ENCODE data around the genes TCAF2, OR2F1, OR2A5, OR2A25 and C7orf33.

GRCh38 chr7:143384937-143385356, 3.8 kb downstream of the ZYX start:
- PRO-cap = no peak

GRCh38 chr7:143385851-143386635, 4.9 kb downstream of the ZYX start:
- PRO-cap = no peak

DNA sequence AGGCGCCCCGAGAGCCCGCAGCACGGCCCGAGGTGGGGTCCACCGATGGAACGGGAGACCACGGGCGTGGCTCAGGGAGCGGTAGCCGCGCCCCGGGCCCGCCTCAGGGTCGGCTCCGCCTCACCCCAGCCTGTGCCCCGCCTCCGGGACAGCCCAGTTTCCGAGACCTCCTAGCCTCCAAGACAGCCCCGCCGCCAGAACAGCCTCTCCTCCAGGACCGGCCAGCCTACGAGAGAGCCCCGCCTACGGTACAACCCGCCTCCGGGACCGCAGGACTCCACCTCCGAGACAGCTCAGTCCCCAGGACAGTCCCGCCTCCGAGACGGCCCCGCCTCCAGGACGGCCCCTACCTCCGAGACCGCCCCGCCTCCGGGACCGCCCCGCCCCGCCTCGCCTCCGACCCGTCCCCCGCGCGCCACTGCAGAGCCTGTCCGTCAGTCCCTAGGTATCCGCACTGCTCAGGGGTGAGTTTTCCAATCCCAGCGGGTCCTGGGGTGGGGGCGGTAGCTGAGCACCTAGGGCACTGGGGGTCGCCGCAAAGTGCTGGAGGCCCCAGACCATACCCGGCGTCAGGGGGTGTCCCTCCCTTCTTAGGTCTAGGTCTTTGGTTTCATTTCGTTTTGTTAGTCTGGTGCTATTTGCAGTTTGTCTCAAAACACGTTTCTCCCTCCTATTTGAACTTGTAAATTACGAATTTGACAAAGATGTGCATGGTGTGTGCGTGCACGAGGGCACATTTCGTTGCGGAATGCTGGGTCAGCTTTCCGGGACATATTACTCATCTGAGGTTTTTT, at the start of gene TCAF2:
TSS of gene TCAF2 (plus strand) at position 418 of the 794 bp plus-strand sequence.
- PRO-cap = no peak

DNA sequence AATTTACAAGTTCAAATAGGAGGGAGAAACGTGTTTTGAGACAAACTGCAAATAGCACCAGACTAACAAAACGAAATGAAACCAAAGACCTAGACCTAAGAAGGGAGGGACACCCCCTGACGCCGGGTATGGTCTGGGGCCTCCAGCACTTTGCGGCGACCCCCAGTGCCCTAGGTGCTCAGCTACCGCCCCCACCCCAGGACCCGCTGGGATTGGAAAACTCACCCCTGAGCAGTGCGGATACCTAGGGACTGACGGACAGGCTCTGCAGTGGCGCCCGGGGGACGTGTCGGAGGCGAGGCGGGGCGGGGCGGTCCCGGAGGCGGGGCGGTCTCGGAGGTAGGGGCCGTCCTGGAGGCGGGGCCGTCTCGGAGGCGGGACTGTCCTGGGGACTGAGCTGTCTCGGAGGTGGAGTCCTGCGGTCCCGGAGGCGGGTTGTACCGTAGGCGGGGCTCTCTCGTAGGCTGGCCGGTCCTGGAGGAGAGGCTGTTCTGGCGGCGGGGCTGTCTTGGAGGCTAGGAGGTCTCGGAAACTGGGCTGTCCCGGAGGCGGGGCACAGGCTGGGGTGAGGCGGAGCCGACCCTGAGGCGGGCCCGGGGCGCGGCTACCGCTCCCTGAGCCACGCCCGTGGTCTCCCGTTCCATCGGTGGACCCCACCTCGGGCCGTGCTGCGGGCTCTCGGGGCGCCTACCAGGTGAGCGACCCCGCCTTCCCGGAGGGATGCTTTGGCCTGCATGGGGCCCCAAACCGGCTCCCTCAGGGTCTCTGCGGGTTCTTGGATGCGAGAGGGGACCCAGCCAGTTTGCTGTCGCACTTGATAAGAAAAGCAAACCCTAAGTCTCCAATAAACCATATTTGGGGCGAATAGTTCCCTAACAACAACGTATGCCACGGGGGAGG, 65.3 kb downstream of the TCAF1 start:
- PRO-cap = unidirectional peak, minus-strand start at position 291 of the sequence

GRCh38 chr7:143954465-143955075, at the start of gene OR2F1:
OR2F1 (plus strand) TSS chr7:143954844.
- PRO-cap = no peak

GRCh38 chr7:144048770-144049053, at the start of gene OR2A5:
OR2A5 (plus strand) TSS chr7:144048948.
- PRO-cap = no peak

GRCh38 chr7:144069505-144070057, at the start of gene OR2A25:
OR2A25 (plus strand) TSS chr7:144069811.
- PRO-cap = no peak

- PRO-cap = no peak
These were observed 18.4 kb upstream of the C7orf33 start for GRCh38 chr7:148572002-148572650.

DNA sequence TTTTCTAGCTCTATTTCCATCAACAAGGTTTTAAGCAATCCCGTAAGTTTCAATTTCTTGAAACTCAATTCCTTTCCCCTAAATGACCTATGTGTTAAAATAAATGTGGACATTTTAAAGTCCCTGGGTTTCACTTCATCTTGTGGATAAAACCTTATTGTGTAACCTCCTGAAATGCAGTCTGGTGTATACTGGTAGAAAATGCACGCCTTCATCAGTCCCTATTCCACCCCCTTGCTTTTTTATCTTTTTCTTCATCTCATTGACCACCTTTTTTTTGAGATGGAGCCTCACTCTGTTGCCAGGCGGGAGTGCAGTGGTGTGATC, 8.9 kb upstream of the C7orf33 start:
- PRO-cap = no peak

- PRO-cap = no peak
These were observed at the start of gene C7orf33 for GRCh38 chr7:148590369-148591033. C7orf33 (plus strand) TSS chr7:148590766.

- PRO-cap = no peak
These were observed 206 bp downstream of the CUL1 start for GRCh38 chr7:148699064-148699153.

- PRO-cap = no peak
These were observed 57.8 kb upstream of the EZH2 start for GRCh38 chr7:148941716-148942366.

DNA sequence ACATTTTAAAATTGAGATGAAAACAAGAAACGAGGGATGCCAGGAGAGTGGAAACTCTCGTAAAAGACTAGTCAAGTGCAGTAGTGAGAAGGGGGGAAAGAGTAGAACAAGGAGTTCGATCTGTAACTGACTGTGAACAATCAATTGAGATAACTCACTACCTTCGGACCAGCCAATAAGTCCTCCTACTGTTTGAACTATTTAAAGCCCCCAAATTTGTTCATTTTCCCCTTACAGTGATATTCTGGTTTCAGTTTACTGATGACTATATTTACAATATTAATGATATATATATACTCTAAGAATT, 41.3 kb downstream of the PDIA4 start:
- PRO-cap = no peak

DNA sequence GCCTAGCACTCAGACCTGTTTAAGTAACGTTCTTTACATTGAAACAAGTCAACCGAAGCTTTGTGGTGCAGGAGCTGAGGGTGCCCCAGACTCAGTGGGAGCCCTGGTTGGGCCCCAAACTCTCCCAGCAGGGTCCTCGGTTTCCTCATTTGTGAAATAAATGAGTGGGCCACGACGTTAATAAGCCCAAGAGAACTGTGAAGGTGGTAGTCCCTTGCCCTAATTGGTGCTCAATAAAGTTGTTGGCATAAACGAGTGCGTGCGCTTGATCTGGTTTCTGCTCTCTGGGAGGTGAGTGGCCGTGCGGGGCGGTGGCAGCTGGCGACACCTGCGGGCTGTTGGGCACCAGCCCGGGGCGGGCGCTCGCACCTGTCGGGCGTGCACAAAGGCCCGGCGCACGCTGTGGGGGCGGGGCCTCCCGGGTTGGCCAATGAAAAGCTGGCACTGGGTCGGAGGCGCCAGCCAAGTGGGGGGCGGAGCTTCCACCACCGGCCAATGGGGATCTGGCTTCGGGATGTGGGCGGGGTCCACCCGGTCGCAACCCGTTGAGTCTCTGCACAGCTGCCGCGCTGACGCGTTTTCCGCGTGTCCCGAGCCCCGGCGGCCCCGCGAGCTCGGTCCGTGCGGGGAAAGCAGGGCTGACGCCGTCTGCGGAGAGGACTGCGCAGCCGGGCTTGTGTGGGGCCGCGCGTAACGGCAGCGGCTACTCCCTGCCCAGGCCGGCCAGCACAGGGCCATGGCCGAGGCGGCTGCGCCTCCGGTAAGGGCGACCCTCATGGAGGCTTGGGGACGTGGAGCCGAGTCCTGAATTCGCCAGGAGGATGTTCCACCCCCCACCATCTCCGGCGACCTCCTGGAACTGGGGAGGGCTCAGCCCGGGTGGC, 23.0 kb downstream of the ZNF783 start:
- PRO-cap = unidirectional peak, plus-strand start at position 545 of the sequence; unidirectional peak, plus-strand start at position 575 of the sequence; unidirectional peak, plus-strand start at position 635 of the sequence

GRCh38 chr7:149369568-149370052, 91.3 kb downstream of the ZNF777 start:
- PRO-cap = no peak

DNA sequence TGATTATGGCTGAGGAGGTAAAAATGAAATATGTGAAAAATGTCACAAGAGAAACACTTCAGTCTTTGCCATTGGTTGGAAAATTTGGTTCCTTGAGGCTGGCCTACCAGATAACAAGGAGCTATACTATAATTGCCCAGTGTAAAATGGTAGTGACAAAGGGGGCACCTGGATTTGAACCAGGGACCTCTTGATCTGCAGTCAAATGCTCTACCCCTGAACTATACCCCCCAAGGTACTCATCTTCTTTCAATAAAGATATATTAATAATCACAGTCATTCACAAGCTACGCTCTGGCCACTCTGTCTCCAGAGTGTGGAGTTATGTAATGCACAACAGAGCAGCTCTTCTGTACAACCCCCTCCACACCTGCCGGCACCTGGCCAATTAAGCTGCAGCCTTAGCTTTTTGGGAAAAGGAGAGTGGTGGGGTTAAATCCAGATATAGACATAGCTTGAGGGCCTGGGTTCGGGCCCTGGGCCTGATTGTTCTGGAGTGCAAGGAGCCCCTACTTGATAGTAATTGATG, 85.2 kb downstream of the ZNF777 start:
- PRO-cap = no peak

GRCh38 chr7:149493965-149494786, 3.4 kb downstream of the ZNF746 start:
- PRO-cap = no peak

- PRO-cap = bidirectional peak, plus-strand start at chr7:149497322, minus-strand start at chr7:149497185
These were observed 731 bp downstream of the ZNF746 start for GRCh38 chr7:149496756-149497399.

DNA sequence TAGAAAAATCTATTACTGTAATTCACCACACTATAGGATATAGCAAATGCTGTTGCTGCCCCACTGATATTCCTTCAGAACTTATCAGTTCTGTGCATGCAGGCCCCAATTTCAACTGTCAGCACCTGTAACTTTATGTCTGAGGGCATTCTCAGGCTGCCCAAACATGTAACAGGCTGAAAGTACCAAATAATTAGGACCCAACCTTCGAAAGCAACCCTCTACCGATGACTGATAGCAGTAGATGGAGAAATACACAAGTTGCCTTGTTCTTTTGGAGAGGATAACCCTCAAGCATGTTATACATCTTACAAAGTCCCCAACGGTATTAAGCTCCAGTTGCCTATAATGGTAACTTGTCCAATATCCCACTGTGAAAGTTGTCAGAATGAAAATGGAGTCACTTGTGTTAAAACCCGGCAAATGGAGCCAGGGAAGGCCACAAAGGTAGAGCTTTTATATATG, 66.8 kb upstream of the ZNF746 start:
- PRO-cap = no peak

DNA sequence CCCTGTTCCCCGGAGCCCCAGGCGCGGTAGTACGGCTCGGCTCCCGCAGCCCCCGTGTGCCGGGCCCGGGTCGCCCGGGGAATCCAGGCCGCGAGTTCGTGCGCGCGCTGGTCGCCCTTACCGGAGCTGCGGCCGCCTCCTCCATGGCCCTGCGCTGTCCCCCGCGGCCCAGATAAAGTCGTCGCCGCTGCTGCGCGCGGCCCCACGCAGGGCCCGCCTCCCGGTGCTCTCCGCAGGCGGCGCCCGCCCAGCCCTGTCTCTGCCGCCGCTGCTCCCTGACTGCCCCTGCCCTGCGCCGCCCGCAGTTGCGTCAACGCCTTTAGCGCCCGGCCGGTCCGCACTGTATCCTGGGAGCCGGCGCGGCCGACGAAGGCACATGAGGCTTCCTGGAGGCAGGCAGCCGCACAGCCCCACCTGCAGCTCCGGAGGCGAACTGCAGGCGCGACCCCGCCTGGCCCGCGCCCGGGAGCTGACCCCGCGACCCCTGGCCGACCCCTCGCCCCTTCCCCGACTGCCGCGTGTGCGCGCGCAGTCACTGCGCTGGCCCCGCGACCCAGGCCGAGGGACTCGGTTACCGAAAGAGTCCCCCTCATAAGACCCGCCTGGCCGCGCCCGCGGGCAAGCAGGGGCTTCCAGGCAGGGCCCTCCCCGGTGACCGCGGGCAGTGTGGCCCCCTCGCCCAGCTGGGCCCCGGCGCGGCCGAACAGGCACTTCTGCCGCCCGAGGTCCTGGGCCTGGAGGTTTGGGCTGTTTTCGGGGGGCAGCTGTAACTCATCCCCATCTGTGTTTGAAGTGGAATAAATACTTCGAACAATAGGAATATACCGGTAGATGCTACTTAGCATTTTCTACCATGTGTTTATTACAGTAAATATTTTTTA, 90.1 kb upstream of the KRBA1 start:
- PRO-cap = bidirectional peak, plus-strand start at position 178 of the sequence, minus-strand start at position 294 of the sequence

Data from right common carotid artery plus branches (tissue), 1 donor.